Paraaortic lymph node (tissue), 1 donor: ENCODE measurements around a stretch of chr3.

DNA sequence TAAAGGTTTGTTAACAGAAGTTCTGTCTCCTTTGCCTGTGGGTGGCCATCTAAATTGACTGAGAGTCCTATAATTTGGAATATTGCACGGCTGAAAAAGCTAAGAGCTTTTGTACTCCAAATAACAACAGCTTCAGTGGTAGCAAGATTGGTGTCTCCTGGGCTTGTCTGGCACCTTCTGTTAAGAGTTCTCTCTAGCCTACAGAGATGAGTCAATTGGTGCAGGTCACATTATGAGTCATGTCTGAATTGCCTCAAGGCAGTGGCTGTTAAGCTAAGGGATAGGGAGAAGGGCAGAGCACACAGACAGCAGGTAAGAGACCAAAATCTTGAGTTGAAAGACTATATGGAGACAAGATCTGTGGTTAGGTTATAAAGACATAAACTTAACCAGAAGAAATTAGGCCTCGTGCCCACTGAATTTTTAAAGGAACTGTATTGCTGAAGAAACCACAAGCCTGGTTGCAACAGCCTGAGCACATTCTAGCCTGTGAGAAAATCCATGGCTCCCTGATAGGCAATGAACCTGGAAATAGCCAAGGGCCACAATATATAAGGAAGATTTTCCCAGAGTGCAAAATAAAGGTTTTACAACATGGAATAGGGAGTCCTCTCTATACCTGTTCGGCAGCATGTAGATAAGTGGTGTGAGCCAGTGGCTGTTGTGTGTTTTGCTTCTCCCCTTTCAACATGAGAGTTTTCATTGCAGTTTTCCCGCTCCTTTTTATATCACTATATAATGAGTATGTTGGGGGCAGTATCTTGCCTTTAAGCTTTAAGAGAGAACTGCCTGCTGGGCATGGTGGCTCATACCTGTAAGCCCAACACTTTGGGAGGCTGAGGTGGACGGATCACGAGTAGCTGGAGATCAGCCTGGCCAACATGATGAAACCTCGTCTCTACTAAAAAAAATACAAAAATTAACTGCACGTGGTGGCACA lies 19.3 kb upstream of the KPNA1 start:
- PRO-cap, result no peak

- PRO-cap, result no peak
These were observed 3.3 kb downstream of the PARP9 start for GRCh38 chr3:122560851-122561050.

- PRO-cap, result no peak
These were observed 568 bp downstream of the PARP9 start for GRCh38 chr3:122563408-122564055.

GRCh38 chr3:122681443-122682162 lies 964 bp downstream of the PARP14 start:
- PRO-cap, result no peak

DNA sequence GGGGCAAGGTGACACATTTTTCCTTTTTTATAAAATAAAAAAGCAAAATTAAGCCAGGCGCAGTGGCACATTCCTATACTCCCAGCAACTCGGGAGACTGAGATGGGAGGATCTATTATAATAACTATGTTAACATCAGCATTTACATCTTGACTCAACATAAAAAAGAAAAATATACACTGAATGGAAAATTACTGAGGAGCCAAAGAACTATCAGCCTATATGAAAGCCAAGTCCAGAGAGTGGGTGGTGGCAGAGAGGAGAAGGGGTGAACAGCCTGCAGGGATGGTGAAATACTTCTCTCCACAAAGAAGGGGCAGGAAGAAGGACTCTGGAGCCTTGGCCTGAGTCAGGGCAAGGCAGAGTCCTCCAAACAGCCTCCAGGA lies 26.0 kb downstream of the HSPBAP1 start:
- PRO-cap, result no peak

GRCh38 chr3:122799115-122799923 lies 4.5 kb downstream of the SLC49A4 start:
- PRO-cap, result no peak

- PRO-cap, result no peak
These were observed 13.4 kb downstream of the SLC49A4 start for GRCh38 chr3:122808163-122808705.

- PRO-cap, result no peak
These were observed 86.5 kb downstream of the SLC49A4 start for GRCh38 chr3:122881328-122881869.

DNA sequence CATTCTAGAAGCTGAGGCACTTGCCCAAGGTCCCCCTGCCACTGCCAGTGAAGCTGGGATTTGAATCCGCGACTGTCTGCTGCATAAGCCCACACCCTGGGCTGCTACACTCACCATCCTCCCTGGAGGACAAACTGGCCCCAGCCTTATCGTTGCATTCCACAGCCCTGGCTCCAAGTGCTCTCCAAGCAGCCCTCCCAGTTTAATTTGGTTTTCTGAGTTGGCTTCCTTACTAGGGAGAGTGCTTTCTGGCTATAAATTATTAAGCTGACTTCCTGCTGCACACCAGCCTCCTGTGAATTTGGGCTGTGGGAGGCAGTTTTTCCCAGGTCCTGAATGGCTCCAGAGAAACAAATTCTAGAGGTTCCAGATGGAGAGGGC lies 69.9 kb downstream of the SEMA5B start:
- PRO-cap, result no peak

DNA sequence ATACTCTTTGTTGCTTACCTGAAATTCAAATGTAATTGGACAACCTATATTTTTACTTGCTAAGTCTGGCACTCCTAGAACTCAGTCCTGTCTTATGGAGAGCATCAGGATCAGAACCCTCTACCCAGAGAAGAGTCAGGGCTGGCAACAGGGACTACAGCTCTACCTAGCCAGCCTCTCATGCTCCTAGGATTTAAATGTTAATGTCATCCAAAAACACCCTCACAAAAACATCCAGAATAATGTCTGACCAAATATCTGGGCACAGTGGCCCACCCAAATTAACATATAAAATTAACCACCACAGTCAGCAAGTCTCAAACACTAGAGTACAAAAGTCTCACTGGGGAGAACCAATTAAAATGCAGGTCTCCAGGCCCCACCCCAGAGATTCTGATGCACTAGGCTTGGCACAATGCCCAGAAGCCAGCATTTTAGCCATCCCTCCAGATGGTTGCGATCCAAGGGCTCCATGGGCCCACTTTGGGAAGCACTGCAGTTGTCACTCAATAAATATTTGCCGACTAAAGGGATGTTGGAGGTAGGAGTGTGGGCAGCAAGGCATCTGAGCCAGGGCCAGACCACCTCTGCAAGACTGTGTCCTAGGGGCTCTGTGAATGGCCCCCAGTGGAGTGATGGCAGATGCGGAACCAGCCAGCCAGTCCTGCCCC lies 50.0 kb downstream of the SEMA5B start:
- PRO-cap, result no peak

DNA sequence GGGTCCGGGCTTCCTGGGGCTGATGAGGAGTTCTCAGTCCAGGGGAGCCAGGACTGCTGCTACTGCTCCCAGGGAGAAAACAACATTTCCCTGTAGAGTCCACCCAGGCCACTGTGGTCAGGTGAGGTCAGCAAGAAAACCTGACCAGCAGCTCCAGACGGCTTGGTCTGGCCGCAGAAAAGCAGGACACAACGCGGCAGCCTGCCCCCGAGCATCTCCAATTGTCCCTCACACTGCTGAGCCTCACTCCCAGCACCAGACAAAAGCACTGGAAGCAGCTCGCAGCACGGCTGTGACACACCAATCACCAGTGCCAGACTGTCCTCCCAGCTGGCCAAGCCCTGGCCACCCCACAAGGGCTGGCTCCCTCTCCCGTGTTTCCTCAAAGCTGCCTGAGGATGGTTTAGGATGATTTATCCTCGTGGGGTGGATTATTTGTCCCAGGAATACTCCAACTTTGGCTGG lies 34.5 kb downstream of the SEMA5B start:
- PRO-cap, result no peak

GRCh38 chr3:123143691-123144553 lies 57.8 kb upstream of the SEC22A start:
- PRO-cap, result no peak

DNA sequence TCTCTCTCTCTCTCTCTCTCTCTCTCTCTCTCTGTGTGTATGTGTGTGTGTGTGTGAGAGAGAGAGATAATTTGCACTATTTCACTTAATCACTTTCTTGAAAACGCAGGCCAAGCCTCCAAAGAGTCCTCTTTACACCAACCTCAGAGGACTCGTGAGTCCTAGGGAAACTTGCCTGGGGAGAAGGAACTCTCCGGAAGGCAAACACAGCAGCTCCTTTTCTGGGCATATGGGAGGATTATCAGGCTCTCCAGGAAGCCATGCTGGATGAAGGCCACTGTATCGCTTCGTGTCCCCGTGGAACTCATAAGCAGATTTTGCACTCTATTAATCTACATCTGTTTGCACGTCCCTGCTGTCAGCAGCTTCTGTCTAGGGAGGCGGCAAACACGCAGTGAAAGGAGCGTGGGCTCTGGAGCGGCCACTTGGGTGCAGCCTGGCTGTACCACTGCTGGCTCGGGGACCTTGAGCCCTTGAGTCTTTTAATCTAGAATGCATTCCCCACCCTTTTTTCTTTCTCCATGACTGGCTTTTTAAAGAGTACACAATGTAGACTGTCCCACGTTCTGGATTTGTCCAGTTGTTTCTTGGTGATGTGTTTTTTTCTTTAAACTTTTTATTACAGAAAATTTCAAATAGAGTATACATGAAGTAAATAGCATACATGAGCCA lies 102.1 kb downstream of the ADCY5 start:
- PRO-cap, result no peak

DNA sequence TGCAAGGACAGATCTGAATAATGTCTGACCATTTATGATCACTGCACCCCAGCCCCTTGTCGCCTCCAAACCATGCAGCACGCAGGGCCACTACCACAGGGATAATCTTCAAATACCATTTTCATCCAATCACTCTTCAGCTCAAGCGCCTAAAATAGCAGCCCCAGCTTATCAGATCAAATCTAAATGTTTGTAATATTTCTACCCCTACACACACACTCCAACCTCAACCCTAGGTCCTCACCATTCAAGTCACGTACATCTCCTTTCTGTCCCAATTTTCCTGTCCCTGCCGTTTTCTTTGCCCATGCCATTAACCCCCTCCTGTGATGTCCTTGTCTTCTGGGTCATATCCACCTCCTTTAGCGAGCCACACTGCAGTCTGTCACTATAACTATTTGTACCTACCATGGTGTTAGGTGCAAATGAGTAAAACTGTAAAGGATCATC lies 50.4 kb downstream of the ADCY5 start:
- PRO-cap, result no peak

GRCh38 chr3:123617985-123619287 lies 33.6 kb upstream of the HACD2 start:
- PRO-cap, result no peak

- PRO-cap, result no peak
These were observed 34.3 kb upstream of the HACD2 start for GRCh38 chr3:123619288-123619477.

GRCh38 chr3:123657374-123657968 lies 72.6 kb upstream of the HACD2 start:
- PRO-cap, result no peak

DNA sequence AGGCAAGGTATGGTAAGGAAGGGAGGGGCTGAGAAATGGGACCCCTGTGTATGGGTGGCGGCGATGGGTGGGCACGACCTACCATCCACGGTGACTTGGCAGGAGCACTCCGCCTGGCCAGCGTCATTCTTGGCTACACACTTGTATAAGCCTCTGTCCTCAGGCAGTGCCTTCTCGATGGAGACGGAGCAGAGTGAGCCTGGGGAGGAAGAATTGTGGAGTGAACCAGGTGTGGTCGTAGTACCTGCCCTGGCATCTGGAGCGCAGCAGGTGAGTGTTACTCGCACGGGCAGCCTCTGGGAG lies 107.8 kb upstream of the HACD2 start:
- PRO-cap, result no peak

DNA sequence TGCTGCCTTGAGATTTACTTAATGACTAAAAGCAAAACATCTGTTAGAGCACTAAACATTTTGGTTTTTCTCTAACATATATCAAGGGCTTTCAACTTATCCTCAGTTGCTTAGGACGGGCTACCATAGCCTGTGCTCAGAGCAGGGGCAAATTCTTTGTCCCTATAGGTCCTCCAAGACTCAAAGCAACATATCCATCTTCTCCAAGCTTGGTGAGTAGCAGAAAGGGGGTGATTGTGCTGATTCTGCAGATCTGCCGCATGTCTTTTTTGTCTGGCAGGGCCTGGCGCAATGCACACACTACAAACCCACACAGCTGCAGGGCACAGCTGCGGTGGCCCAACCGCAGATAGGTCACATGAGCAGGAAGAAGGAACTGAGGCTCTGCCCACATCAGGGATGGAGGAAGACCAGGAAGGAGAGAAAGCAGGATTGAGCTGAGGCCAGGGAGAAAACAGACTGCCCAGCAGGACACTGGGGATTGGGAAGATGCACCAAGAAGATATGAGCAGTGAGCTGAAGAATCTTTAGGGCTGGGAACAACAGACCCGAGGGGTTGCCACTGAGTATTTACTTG lies 126.9 kb downstream of the MYLK start:
- PRO-cap, result no peak

DNA sequence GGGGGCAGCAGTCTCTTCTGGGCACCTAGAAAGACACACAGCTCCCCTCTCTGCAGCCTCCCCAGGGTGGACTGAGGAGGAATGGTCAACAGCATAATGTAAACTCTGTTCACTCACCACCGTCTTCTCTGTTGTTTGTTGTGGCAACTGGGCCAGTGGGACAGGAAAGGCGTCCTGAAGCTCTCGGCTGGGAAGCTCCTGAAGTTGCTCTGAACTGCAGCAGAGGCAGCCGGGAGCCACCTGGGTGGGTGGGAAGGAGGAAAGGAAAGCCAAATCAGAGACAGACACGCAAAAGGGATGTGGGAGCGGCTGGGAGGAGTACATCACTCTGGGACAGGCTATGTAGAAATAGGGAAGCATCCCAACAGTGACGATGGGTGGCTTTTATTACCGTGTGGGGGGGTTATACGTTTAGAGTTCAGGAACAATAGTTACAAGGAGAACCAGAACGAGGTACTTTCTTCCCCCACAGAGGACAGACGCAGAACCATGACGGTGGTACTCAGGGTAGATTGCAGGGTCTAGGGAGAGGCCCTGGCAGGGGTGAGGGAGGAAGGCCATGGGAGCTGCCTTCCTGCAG lies 52.6 kb downstream of the MYLK start:
- PRO-cap, result no peak